ENCODE measurements around a stretch of chr22.

DNA sequence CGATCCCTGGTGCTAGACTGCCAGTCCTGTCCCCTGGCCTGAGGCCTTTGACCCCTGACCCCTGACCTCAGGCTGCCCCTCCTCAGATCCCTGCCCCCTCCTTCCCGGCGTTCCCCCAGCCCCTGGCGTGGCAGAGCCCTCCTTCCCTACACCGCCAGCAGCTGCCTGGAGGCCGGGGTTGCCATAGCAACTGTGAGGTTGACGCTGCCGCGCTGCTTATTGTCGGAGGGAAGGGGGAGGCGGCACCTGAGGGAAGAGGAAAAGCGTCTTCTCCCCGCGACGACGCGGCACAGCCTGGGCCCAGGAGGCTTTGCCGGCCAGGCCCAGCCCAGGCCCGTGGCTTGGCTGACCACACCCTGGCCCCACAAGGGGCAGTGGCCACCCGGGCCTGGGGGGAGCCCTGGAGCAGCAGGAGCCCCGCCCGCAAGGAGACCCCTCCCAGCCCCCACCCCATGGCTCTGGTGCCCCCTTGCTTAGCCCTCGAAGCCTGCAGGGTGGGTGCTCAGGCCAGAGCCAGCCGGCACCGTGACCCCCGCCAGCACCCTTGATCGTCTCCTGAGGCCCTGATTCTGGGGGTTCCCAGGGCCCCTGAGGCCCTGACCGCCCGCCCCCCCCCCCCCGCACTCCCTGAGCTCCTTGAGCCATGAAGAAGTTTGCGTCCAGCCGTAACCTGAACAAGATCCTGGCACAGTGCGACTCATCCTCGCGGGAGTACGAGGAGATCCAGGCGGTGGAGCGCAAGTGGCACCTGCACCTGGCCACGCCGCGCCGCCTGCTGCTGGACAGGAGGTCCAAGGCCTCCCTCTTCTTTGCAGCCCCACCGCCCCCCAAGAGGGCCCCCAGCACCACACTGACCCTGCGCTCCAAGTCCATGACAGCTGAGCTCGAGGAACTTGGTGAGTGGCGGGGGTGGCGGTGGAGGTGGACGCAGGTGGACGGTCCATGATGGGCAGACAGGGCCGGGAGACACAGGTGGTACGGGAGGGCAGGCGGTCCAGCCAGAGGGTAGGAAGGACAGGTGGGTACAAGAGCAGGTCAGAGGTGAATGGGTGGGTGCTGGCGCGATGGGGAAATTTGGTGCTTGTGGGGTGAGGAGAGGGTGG, 32.4 kb upstream of the ACR start:
- PRO-cap, result no peak

DNA sequence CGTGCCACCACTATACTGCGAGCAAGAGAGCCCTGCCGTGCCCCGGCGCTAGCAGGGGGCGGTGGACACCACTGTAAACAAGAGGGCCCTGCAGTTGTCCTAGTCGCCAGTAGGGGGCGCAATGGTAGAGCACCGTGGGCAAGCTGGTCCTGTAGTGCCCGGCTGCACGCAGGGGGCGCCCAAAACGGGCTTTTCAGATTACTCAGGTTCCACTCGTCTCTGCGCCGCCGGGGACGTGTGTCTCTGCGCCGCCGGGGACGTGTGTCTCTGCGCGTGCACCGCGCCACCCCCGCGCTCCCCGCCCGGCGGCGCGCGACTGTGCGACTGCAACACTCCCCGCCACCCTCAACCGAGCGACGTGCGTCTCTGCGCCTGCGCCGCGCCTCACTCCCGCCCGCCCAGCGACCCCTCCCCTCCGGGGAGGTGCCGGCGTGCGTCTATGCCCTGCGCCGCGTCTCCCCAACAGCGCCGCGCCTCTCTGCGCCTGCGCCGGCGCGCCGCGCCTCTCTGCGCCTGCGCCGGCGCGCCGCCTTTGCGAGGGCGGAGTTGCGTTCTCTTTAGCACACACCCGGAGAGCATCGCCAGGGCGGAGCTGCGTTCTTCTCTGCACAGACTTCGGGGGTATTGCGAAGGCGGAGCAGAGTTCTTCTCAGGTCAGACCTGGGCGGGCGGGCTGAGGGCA, 23.4 kb upstream of the RABL2B start:
- PRO-cap, result no peak

Data from colonic mucosa (tissue), 1 donor.